Mesothelial cell of epicardium (in vitro differentiated cells): ENCODE data around the genes SPDEF, ANKS1A, DEF6 and TEAD3.

- PRO-cap, result no peak
Observed at GRCh38 chr6:34554633-34555389, 1.3 kb downstream of the SPDEF start.

- PRO-cap, result no peak
Observed at GRCh38 chr6:34555830-34556530, at the start of gene SPDEF. SPDEF (minus strand) TSS chr6:34556329.

DNA sequence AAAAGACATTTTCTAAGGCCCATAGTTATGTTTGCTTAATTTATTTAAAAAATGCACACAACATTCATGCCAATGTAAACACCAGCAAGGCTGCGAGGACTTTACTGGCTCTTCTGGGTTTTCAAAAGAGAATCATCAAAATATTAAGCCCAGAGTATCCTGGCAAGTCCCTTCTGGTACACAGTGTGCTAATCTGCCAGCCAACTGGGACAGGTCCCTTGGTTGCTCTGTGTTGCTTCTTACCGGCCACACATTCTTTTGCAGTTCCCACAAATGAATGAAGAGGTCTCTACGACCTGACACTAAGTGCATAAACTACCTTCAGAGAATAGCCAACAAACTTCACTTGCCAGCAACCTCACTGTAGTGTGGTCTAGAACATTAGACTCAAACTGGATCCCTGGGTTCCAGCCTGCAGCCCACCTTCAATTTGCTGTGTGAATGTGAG is 42.6 kb upstream of the SPDEF start:
- PRO-cap, result no peak

DNA sequence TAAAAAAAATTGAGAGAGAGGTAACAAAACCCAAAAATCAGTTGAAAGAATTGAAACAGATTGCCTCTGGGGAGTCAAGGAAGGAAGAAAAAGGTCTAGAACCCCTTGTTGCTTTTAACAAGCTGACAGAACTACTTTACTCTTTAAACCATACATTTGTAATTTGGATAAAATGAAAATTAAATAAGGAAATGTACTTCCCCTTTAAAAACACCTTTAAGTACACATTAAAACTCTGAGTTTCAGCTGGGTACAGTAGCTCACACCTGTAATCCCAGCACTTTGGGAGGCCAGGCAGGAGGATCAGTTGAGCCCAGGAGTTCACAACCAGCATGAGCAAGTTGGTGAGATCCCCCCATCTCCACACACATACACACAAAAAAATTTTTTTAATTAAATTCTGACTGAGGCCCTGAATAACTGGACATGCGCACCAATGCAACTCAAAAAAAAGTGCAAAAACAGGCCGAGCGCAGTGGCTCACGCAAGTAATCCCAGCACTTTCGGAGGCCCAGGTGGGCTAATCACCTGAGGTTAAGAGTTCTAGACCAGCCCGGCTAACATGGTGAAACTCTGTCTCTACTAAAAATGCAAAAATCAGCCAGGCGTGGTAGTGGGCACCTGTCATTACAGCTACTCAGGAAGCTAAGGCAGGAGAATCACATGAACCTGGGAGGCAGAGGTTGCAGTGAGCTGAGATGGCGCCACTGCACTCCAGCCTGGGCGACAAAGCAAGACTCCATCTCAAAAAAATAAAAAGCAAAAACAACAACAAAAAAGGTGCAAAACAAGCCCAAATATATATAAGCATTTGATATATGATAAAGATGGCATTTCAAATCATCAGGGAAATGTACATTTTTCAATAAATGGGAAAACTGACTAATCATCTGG is 21.8 kb downstream of the ILRUN start:
- PRO-cap, result no peak

- PRO-cap, result no peak
Observed at GRCh38 chr6:34709191-34709838, 12.7 kb upstream of the ILRUN start.

- PRO-cap, result no peak
Observed at GRCh38 chr6:34888714-34888871, 462 bp upstream of the ANKS1A start.

- PRO-cap, result bidirectional peak, plus-strand start at chr6:34889280, minus-strand start at chr6:34889197
Observed at GRCh38 chr6:34888872-34889944, at the start of gene ANKS1A. ANKS1A (plus strand) TSS chr6:34889255.

DNA sequence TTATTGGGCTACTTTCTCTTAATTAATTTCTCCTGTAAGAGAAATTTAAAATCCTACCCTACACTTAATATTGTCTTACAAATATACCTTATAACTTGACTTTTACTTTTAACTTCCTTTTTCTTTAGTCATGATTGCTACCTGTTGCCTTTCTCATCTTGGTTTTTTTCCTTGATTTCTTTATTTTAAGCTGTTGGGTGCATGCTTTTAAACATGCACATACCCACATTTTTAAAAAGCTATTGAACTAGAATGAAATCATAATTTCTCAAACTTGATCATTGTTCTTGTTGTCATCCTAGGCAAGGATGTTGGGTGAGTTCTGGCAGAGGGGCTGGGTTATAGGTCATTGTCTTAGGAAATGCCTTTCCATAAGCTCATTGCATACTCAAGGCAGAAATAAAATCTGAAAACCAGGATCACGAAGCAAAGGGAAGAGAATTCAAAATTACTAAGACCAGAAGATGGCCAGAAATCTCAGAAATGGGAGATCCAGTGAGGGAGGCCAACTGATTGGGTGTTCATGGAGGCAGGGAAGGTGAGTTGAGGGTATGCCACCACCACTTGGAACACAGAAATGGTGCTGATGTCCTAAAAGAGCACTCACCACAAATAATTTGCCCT is 114.3 kb downstream of the TCP11 start:
- PRO-cap, result no peak

DNA sequence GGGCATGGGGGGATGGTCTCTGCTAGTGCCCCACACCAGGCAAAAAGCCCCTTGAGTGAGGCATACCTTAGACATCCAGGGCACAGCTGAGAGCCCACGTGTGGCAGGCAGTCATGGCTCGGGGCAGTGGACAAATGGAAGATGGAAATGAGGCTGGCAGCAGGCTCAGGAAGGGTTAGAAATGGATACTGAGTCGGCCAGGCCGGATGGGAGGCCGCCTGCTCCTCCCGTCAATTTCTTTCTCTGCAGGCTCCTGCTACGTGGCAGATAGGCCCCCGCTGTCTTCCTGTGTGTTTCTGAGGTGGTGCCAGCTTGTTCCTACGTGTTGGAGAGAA is 77.0 kb downstream of the TCP11 start:
- PRO-cap, result no peak

DNA sequence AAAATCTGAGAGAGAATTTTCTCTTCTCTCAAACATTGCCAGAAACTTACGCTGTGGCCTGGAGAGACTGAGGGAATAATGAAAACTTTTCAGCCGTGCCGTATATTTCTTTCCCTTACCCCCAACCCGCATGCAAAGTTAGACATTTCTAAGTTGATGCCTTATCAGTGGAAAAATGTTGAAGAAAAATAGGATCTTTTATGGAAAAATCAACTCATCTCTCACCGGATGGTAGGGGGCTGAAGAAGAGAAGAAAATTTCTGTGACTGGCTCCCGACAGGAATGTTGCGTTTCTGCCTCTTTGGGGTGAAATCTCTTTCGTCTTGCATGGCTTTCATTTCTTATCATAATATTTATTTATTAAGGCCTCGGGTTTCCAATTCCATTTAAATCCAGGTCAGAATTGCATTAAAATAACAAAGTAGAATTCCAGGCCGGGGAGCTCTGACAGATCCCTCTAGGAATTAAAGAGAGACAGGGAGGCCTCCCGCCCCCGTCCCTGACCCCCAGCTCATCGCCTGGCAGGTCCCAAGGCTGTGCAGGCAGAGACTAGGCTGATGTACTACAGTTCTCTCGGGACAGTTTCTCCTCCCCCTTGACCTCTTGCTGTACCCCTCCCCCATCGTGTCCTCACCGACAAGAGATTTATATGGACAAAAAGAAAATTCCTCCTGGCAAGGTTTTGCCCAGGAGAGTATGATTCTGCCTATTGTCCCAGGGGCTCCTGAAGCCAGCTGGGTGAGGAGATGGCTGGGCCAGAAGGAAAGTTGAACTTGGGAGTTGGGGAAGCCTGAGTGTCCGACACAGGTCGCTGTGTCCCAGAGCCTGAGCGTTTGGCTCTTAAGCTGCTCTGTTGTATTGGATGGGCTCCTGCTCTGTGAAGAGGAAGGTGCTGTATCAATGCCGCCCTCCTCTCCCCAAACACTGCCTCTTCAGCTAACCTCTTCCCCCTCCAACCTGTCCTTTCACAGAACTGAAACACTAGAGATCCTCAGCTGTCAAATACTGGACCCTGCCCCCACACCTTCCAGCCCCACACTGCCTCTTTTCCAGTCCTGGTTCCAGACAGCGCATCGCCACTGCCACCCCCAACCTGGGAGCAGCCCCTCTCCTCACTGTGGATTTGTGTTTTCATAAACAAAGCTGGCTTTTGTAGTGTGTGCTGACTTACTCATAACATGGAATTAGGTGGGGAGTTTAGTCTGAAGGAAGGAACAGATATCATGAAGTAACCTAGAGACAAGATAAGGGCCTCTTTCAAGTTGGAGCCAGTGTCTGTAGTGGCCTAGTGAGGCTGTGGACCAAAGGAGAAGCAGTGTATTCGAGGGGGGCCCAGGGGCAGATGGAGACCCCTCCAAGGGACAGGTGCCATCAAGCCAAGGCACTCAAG is 1.6 kb downstream of the SCUBE3 start:
- PRO-cap, result no peak

DNA sequence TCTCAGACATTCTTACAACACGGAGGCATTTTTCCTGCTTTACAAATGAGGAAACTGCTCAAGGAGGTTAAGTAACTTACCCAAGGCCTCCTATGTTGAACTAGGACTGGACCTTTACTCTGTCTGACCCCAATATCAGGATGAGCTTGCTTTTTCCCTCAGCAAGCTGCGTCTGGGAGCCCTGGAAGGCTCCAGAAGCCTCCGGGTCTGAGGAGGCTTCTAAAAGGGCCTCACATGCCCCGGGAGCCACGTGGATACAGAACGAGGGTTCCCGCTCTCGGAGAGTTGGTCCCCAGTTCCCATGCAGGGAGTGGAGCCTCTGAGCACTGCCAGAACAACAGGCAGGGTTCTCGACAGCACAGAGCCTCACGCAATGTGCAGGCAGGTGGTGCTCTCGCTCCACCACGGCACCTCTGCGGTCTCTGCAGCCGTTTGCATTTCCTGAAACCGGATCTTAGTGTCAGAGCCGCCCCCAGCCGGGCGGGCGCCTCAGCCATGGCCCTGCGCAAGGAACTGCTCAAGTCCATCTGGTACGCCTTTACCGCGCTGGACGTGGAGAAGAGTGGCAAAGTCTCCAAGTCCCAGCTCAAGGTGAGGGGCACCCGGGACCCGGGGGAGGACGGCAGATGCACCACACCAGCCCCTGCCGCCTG is at the start of gene DEF6:
DEF6 (plus strand) TSS at position 457 of the 653 bp plus-strand sequence.
- PRO-cap, result no peak

- PRO-cap, result no peak
Observed at GRCh38 chr6:35343253-35344333, 1.2 kb downstream of the PPARD start.

DNA sequence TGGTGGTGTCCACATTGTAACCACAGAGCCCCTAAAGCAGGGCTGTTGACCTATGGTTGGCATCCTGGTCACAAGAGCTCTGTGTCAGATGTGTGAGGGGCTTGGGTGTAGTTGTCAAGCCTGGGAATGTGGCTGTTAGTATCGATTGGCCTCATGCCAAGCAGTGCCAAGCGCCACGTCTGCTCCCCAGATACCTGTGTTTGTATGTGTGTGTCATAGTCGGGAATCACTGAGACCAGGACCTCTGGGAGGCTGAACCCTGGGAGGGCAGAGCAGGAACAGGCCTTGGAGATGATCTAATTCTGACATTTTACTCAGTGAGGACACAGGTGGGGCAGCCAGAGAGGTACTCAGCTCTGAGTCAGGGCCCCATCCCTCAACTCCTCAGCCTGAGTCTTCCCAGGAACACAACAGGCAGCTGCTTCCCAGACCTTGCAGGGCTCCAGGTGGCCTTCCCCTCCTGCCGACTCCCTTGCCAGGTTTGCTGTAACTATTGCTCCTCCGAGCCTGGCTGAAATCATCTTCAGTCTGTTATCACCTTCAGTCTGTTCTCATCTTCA is 51.2 kb upstream of the FANCE start:
- PRO-cap, result no peak

DNA sequence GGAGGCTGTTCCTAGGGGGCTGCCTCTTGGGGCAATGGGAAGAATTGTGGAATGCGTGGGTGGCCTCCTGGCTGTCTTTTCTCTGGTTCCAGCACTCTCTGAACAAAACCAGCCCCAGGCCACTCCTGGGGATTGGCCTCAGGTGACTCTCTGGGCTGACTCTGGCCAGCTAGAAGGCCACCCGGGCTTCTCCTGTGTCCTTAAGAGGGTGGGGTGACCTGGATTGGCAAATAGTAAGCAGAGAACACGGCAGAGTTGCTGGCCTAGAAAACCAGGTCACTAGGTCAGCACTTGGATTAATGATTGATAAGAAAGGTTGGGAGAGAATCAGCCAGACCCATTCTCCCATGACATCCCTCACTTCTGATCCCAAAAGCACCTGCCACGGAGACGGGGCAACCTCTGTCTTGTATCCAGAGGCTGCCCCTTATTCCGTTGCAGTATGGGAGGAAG is 49.6 kb upstream of the FANCE start:
- PRO-cap, result no peak

DNA sequence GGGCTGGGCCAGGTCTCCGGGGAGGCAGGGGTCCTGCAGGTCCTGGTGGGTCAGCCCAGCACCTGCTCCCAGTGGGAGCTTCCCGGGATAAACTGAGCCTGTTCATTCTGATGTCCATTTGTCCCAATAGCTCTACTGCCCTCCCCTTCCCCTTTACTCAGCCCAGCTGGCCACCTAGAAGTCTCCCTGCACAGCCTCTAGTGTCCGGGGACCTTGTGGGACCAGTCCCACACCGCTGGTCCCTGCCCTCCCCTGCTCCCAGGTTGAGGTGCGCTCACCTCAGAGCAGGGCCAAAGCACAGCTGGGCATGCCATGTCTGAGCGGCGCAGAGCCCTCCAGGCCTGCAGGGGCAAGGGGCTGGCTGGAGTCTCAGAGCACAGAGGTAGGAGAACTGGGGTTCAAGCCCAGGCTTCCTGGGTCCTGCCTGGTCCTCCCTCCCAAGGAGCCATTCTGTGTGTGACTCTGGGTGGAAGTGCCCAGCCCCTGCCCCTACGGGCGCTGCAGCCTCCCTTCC is 24.7 kb upstream of the FANCE start:
- PRO-cap, result no peak

DNA sequence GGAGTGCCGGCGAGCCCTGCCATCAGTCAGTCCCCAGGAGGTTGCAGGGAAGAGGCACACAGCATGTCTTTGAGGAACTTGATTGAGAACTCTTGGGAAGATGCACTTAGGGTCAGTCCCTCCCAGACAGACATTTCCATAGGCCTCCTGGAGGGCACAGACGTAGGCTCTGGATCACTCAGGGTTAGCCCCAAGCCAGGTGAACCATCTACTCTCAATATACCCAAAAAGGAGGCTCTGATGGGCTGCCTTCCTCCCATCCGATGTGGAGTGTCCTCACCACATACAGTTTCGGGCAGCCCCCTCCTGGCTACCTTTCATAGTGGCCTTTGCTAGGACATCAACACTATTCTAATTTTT is 16.5 kb upstream of the FANCE start:
- PRO-cap, result no peak

- PRO-cap, result no peak
Observed at GRCh38 chr6:35485370-35485977, 11.4 kb downstream of the TEAD3 start.

DNA sequence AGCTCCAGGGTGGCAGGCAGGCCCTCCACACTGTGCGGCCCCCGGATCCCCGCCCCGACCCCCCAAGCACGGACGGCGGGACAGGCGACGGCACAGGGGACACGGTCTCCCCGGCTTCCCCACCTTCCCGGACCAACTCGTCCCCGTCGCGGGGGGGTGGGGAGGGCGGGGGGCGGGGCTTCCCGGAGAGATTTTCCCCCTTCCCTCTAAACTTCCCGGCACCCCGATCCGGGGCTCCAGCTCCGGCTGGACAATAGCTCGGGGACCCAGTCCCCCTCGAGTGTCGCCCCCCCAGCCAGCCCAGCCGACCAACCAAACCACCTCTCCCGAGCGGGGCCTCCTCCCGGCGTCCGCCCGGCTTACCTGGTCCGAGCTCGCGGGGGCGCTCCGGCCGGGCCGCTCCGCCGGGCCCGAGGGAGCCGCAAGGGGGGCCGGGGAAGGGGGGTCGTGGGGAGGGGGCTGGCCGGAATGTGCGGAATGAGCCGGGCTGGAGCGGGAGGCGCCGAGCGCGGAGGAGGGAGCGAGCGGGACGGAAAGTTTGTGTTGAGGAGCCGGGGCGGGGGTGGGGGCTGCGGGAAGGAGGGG is at the start of gene TEAD3:
TEAD3 (minus strand) TSS at position 545 of the 585 bp plus-strand sequence.
- PRO-cap, result bidirectional peak, plus-strand start outside the sequence, minus-strand start at position 540 of the sequence

DNA sequence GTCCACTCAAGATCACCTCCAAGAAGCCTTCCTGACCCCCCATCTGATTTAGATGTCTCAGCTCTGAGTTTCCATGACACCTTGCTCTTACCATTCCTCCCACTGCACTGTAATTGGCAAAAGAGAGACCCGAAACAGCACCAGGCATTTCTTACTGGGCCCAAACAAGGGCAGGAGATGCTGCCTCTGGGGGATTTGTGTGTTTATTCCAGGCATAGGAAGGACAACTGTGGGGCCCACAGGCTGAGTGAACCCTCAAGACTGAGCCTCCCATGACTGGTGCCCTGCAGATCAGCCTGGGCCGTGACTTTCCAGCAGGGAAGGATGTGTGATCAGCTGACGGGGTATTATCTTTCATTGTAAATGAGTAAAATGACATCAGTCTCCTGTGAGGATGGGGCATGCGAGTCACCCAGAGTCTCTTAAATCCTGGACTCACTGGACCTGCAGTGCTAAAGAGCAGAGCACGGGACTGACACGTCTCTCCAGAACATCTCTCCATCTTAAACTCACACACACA is 3.8 kb upstream of the TEAD3 start:
- PRO-cap, result no peak

GRCh38 chr6:35512158-35512494 is 570 bp downstream of the TULP1 start:
- PRO-cap, result no peak